Measurements from ENCODE around the genes IL1R1, IL1RL1, GPR45 and NCK2.

GRCh38 chr2:102110081-102110475 lies 32.5 kb upstream of the IL1R1 start:
- PRO-cap: no peak

DNA sequence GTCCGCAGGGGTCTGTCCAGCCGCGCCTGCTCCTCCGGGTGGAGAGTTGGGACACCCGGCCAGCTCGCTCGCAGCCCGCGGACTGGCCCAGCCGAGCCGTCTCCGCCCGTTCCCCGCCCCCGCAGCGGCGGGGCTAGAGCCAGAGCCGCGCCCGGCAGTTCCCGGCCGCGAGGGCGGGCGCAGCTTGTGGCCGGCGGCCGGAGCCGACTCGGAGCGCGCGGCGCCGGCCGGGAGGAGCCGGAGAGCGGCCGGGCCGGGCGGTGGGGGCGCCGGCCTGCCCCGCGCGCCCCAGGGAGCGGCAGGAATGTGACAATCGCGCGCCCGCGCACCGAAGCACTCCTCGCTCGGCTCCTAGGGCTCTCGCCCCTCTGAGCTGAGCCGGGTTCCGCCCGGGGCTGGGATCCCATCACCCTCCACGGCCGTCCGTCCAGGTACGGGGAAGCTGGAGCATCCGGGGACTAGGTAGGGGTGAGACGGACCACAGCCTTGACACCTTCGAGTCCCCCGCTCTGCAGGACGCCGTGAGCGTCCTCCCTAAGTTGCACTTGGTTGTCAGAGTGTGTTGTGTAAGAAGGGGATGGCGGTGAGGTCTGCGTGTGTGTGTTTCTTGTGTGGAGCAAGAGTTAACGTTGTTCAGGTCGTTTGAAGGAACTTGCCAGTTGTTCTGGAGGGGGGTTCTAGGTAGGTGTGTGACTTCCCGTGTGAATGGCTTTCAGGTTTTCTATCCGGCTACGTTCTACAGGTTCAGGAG lies at the start of gene IL1R1:
Gene IL1R1, plus strand, starts transcription at position 157 of the 751 bp plus-strand sequence.
- PRO-cap: bidirectional peak, plus-strand start at position 157 of the sequence, minus-strand start at position 84 of the sequence; bidirectional peak, plus-strand start at position 369 of the sequence, minus-strand start at position 370 of the sequence

DNA sequence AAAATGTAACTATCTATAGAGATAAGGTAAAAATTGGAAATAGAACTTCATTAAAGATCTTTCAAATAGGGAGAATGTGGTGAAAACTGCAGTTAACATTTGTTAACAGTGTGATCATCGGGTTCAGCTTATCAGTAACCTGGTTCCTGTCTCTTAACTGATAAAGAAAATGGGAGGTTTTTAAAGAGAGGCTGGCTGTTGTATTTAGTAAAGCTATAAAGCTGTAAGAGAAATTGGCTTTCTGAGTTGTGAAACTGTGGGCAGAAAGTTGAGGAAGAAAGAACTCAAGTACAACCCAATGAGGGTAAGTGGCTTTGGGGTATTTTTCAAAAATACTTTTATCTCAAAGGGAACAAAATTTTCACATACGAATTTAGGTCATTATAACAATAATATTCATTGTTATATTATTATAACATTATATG lies at the start of gene IL1RL1:
Gene IL1RL1, plus strand, starts transcription at position 244 of the 425 bp plus-strand sequence.
- PRO-cap: no peak

GRCh38 chr2:102367761-102368026 lies 12.1 kb downstream of the IL18R1 start:
- PRO-cap: no peak

GRCh38 chr2:102664390-102664853 lies 45.1 kb downstream of the SLC9A2 start:
- PRO-cap: no peak

DNA sequence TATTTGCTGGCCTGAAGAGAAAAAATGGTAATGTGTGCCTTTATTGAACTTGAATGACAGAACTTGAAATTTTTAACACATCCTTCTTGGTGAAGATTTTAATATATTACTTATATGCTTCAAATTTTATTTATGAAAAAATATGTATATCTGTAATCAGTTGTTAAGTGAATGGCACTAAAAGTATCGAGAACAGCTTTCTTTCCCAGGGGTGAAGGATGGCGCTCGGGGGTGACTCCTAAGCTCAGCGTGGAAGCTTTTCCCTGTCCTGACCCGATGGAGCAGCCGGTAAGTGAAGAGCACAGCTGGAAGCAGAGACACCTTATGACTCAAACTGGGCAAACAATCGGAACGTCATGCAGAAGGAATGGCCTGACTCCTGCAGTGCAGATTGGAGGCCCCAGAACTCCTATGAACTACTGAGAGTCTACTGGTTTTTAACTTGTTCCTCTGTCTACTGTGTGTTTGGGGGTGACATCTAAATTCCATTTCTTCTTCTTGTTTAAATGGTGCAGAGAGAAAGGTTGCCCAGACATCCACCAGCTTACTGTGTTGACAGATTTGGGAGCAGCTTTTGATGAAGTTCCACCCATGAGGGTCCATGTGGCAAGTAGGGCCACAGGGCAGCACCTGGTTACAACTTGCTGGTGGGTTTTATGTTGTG lies 27.8 kb downstream of the MFSD9 start:
- PRO-cap: no peak

DNA sequence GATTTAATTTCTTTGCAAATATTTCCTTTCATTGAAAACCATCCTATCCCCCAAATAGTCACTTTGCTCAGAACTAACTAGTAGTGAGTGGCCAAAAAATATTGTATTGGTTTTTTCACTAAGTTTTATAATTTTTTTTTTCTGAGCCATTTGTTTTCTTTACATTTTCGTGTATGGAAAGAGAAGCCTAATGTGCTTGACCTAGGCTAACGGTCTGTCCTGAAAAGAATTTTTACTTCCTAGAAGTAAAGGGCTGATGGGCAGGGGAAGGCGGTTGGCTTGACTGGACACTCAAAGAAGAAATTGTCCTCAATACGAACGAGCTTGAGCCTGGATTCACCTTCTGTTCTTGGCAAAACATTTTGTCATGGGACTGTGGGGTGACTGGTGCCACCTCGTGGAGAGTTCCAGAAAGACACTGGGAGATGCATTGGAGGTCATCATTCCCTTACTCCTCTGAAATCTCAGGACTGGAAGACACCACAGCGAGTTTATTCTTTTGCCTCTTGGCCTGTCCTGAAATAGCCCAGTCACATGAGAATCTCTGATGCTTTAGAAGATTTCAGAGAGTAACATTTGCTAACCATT lies 44.3 kb downstream of the TMEM182 start:
- PRO-cap: no peak

GRCh38 chr2:104862420-104862926 lies 8.6 kb downstream of the POU3F3 start:
- PRO-cap: no peak

GRCh38 chr2:104872933-104873775 lies 19.2 kb downstream of the POU3F3 start:
- PRO-cap: no peak

DNA sequence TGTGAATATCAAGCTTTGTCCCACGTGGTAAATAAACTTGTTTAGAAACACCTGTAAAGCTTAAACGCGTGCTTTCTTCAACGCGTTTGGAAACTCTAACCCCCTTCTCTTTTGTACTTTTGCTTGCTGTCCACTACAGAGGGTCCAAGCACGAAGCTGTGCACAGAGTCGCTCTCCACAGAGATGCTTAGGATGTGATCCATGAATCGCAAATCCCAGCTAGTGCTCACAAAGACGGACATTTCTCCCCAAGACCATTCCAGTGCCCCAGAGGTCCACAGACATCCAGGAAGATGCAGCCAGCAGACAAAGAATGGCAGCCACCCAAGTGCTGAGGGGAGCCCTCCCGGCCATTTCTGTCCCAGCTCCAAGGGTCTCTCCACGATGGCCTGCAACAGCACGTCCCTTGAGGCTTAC lies at the start of gene GPR45:
Gene GPR45, plus strand, starts transcription at position 269 of the 417 bp plus-strand sequence.
- PRO-cap: no peak

DNA sequence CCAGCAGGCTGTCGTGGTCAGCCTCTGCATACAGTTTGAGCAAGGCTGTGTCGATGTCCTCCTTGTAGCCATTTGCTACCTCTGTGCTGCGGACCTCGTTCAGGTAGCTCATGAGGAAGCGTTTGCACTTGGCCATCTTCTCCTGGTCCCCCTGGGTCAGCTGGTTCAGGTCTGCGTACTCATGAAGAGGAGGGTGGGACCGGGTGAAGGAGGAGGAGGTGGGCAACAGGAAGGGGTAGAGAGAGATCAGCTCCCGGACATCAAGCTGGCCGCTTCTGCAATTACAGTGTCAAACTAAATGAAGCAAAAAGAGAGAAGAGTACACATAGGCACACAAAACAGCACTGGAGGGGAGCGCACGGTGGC lies 38.9 kb downstream of the GPR45 start:
- PRO-cap: no peak

GRCh38 chr2:105364119-105364778 lies 26.9 kb downstream of the C2orf49 start:
- PRO-cap: no peak

GRCh38 chr2:105388898-105389673 lies 9.8 kb downstream of the FHL2 start:
- PRO-cap: no peak

GRCh38 chr2:105398218-105398694 lies 595 bp downstream of the FHL2 start:
- PRO-cap: unidirectional peak, plus-strand start at chr2:105398455

- PRO-cap: unidirectional peak, minus-strand start at chr2:105403565
These were observed 4.6 kb upstream of the FHL2 start for GRCh38 chr2:105403283-105404094.

DNA sequence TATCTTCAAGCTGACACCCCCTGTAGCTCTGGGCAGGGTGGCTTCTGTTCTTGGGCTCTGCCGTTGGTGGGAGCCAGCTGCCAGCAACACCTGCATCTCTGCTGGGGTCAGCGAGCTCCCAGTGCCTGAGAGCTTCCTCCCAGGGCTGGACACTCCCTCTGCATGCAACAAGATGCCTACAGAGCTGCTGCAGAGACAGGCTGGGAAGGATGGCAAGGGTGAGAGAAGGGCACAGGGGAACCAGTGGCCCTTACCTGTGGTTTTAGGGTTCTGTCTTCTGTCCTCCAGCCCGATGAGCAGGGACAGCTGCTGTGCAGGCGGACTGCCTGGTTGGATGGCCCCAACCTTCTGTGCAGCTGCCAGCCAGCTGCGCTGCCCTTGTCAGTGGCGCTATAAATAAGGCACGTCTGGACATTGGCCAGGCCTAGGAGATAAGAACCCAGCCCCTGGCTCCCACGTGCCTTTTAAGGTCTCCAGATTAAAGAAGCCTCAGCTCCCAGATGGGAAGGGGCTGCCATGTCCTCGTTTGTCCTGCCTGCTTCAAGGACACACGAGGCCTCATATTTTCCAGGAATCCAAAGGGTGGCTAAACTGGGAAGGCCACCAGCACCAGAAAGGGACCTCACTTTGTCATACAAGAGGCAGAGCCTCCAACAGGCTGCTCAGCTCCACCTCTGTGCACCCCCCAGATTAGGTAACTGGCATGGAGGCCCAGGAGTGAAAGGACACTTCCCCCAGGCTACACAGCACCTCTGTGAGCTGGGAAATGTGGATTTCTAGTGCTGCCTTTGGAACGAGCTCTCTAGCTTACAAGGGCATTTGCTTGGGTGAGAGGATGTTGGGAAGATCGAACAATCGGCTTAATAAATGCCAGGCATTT lies 39.5 kb upstream of the FHL2 start:
- PRO-cap: no peak

GRCh38 chr2:105573212-105573563 lies 171.5 kb upstream of the NCK2 start:
- PRO-cap: no peak

GRCh38 chr2:105744601-105745199 lies at the start of gene NCK2:
NCK2 (plus strand) TSS chr2:105744912.
- PRO-cap: bidirectional peak, plus-strand start at chr2:105744891, minus-strand start at chr2:105744740

GRCh38 chr2:105747874-105748660 lies 3.4 kb downstream of the NCK2 start:
- PRO-cap: no peak

DNA sequence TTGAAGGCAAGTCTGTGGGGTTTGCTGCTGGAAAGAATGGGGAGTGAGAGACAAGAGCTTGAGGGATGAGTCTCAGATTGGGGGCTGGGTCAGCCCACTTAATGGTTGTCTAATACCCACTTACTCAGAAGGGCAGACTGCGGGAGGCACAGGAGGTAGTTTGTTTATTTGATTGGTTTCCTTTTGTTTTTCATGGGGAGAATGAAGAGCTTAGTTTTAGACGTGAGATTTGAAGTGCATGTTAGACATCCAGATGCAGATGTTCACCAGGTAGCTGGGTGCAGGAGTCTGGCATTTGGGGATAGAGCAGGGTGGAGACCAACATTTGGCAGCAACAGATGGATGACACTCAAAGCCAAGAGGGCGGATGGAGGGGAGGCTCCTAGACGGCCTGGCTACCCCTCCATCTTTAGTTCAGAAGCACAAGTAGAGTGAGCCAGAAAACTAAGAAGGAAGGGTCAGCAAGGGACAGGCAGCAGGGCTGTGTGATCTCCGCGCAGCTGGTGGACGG lies 94.8 kb downstream of the NCK2 start:
- PRO-cap: no peak

All from bronchus (tissue), 1 donor.